A549 (cell line): ENCODE measurements around the genes SEPTIN6, NKAP, CT47A3, CT47A2, XPNPEP2 and ZDHHC9.

- PRO-cap: no peak
CAGE:
- cytosol, long polyA plus RNA: no peak
- long polyA plus RNA: no peak
- nucleus, long polyA plus RNA: no peak
Measured at GRCh38 chrX:119691727-119693007, 801 bp downstream of the SEPTIN6 start.

GRCh38 chrX:119693008-119693747, at the start of gene SEPTIN6:
TSS of gene SEPTIN6 (minus strand) at chrX:119693168.
- PRO-cap: no peak
CAGE:
- cytosol, long polyA plus RNA: no peak
- long polyA plus RNA: no peak
- nucleus, long polyA plus RNA: no peak

GRCh38 chrX:119750017-119750402, 8.4 kb upstream of the SOWAHD start:
- PRO-cap: unidirectional peak, minus-strand start at chrX:119750254
CAGE:
- cytosol, long polyA plus RNA: no peak
- long polyA plus RNA: no peak
- nucleus, long polyA plus RNA: no peak

- PRO-cap: no peak
CAGE:
- cytosol, long polyA plus RNA: no peak
- long polyA plus RNA: no peak
- nucleus, long polyA plus RNA: no peak
Measured at GRCh38 chrX:119780978-119781710, 10.3 kb downstream of the RPL39 start.

DNA sequence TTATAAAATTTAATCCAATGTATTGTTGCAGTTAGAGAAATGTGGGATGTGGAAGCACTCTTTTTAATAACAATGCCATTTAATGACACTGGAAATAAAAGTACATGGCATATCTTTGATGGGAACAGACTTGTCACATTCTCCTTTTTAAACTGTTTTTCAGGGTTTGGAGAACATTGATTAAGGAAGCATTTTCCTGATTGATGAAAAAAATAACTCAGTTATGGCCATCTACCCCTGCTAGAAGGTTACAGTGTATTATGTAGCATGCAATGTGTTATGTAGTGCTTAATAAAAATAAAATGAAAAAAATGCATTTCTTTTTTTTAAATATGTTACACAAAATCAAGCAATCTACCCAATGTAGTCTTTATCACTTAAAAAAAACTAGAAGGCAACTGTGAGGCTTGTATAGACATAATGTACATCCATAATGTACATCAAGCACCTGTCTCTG, 4.7 kb downstream of the NDUFA1 start:
- PRO-cap: no peak
CAGE:
- cytosol, long polyA plus RNA: no peak
- long polyA plus RNA: no peak
- nucleus, long polyA plus RNA: no peak

- PRO-cap: unidirectional peak, minus-strand start at chrX:119943716
CAGE:
- cytosol, long polyA plus RNA: no peak
- long polyA plus RNA: start-site peak on the minus strand at chrX:119943234-119943280, 54 and 65 reads in 2 replicates; start-site peak on the minus strand at chrX:119943611-119943751, 319 and 93 reads in 2 replicates
- nucleus, long polyA plus RNA: no peak
Measured at GRCh38 chrX:119943041-119943959, at the start of gene NKAP. TSS of gene NKAP (minus strand) at chrX:119943751.

GRCh38 chrX:120212670-120213507, 37.7 kb upstream of the ZBTB33 start:
- PRO-cap: no peak
CAGE:
- cytosol, long polyA plus RNA: no peak
- long polyA plus RNA: no peak
- nucleus, long polyA plus RNA: no peak

DNA sequence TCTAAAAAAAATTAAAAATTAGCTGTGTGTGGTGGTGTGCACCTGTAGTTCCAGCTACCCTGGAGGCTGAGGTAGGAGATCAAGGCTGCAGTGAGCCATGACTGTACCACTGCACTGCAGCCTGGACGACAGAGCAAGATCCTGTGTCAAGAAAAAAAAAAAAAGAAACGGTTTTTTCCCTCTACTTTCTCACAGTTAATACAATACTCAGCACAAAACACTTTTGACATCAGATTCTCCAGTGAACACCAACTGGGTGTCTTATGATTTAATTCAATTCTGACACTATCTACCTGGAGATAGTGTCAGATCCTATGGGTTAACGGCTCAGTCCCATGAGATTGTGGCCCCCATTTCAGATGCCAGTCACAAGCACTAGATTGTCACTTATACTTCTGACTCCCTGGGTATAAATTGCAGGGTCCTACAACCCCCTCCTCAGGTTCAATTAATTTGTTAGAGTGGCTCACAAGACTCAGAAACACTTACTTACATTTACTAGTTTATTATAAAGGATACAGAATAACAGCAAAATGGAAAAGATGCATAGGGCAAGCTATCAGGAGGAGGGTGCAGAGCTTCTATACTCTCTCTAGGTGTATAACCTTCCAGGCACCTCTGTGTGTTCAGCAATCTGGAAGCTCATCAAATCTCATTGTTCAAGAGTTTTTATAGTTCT, 24.9 kb upstream of the ZBTB33 start:
- PRO-cap: no peak
CAGE:
- cytosol, long polyA plus RNA: no peak
- long polyA plus RNA: no peak
- nucleus, long polyA plus RNA: no peak

DNA sequence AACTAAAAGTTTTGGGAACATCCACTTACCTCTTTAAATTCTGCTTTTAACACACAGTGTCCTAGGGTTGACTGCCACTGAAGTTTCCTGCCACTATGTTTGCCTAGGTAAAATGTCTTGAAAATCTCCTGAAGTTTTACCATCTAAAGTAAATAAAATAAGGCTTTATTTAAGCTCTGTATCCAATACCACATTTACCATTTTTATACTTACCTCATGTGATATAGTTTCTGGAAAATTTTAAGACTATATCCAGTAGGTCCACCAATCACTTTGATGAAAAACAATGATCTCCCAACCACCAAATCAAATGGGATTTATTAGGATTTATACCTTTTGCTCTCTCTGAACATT, 25.0 kb downstream of the CUL4B start:
- PRO-cap: no peak
CAGE:
- cytosol, long polyA plus RNA: no peak
- long polyA plus RNA: no peak
- nucleus, long polyA plus RNA: no peak

DNA sequence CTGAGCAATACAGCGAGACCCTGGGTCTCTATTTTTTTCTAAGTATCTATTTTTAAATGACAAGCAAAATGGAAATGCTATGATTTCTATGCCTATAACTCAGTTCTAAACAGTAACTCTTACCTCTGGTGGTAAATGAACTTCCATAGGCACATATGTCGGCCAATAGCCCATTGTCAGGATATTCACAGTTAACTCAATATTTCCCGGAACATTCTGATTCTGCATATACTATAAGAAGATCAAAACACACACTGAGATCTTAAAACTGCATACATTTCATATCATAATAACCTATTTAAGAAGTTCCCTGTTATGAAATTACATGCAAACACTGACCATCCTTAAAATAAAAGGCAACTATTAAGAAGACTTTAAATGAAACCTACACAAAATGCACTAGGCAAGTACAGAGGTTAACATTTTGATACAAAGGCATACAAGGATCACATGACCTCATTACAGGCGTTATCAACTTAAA, 23.9 kb downstream of the CUL4B start:
- PRO-cap: no peak
CAGE:
- cytosol, long polyA plus RNA: no peak
- long polyA plus RNA: no peak
- nucleus, long polyA plus RNA: no peak

- PRO-cap: no peak
CAGE:
- cytosol, long polyA plus RNA: no peak
- long polyA plus RNA: no peak
- nucleus, long polyA plus RNA: no peak
Measured at GRCh38 chrX:120544348-120544915, 16.3 kb downstream of the CUL4B start.

DNA sequence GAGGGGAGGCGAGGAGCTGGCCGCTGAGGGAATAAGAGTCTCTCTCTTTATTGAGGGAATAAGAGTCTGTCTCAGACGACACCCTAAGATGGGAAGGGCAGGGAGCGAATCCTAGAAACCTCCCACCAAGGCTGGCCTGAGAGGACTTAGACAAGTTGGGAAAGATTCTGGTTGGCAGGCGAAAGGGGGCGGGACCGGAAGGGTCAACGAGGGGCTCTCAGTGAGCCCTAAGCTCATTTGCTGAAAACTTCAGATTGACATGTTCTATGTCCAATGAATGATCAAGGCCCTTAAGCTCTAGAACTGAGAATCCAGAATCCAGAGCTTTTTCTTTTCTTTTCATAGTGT, at the start of gene CT47A3:
Gene CT47A3 (minus strand): TSS at position 176 of the 348 bp plus-strand sequence.
- PRO-cap: no peak
CAGE:
- cytosol, long polyA plus RNA: no peak
- long polyA plus RNA: no peak
- nucleus, long polyA plus RNA: no peak

GRCh38 chrX:120980848-120981095, at the start of gene CT47A2:
TSS of gene CT47A2 (minus strand) at chrX:120980928.
- PRO-cap: no peak
CAGE:
- cytosol, long polyA plus RNA: no peak
- long polyA plus RNA: no peak
- nucleus, long polyA plus RNA: no peak

DNA sequence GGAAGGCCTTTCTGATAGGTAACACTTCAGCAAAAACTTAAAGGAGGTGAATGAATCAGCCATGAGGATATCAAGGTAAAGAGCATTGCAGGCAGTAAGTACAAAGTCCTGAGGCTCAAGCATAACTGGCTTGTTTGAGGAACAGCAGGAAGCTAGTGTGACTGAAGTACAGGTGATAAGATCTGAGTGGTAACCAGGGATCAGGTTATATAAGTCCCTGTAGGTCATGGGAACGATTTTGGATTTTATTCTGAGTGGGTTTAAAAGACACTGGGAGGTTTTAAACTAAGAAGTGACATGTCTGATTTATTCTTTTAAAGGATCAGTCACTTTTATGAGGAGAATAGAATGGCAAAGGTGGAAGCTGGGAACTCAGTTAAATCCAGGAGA, 47.1 kb upstream of the THOC2 start:
- PRO-cap: no peak
CAGE:
- cytosol, long polyA plus RNA: no peak
- long polyA plus RNA: no peak
- nucleus, long polyA plus RNA: no peak

GRCh38 chrX:123822931-123823457, 36.9 kb upstream of the XIAP start:
- PRO-cap: no peak
CAGE:
- cytosol, long polyA plus RNA: no peak
- long polyA plus RNA: no peak
- nucleus, long polyA plus RNA: no peak

DNA sequence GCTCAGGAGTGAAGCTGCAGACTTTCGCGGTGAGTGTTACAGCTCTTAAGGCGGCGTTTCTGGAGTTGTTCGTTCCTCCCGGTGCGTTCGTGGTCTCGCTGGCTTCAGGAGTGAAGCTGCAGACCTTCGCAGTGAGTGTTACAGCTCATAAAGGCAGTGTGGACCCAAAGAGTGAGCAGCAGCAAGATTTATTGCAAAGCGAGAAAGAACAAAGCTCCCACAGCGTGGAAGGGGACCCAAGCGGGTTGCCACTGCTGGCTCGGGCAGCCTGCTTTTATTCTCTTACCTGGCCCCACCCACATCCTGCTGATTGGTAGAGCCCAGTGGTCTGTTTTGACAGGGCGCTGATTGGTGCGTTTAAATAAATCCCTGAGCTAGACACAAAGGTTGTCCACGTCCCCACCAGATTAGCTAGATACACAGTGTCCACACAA, 164.9 kb upstream of the TEX13C start:
- PRO-cap: no peak
CAGE:
- cytosol, long polyA plus RNA: no peak
- long polyA plus RNA: no peak
- nucleus, long polyA plus RNA: no peak

DNA sequence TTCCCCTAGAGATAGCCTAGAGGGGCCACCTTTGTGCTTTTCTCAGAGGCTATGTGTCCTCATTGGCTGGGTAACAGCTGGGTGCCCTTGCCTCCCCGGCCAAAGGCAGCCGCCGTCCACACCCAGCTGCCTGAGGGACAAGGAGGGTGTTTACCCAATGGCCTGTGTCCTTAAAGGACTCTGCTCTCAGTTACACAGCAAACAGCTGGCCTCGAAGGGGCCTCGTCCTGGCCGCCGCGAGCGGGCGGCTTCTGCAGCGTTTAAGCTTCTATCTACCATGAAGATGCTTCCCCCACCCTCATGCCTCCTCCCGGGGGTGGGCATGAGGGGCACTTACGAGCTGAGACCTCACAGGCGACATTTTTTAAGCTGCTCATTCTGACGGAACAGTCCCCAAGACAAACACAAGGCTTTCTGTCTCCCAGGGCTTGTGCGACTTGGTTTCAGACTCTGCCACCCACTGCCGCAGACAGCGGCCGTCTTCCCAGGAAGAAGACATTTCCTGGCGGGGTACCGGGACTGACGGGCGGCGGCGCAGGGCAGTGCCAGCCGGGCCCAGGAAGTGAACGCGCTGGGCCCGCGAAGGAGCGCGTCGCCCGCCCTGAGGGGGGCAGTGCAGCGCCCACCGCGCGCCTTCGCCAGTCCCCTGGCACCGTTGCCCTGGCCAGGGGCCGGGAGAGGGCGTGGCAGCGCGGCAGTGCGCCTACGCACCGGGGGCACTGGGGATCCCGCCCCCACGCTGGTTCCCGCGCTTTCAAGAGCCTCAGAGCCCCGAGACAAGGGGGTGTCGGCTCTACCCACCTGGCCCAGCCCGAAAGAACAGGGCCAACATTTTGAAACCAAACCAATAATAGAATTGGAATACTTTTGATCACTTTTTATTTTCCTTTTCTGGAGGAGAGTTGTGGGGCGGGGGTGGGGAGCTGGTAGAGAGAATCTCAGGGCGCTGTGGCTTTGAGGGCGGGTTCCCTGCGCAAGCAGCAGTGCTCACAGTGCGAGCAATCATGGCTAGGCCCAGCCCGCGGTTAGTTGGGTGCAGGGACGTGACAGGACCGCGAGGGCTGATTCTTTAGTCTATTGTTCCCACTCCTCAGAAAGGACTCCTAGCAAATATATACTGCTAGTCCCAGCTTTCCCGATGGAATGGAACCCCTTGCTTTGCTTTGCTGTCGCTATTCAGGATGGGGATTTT, 23.4 kb upstream of the APLN start:
- PRO-cap: no peak
CAGE:
- cytosol, long polyA plus RNA: no peak
- long polyA plus RNA: no peak
- nucleus, long polyA plus RNA: no peak

DNA sequence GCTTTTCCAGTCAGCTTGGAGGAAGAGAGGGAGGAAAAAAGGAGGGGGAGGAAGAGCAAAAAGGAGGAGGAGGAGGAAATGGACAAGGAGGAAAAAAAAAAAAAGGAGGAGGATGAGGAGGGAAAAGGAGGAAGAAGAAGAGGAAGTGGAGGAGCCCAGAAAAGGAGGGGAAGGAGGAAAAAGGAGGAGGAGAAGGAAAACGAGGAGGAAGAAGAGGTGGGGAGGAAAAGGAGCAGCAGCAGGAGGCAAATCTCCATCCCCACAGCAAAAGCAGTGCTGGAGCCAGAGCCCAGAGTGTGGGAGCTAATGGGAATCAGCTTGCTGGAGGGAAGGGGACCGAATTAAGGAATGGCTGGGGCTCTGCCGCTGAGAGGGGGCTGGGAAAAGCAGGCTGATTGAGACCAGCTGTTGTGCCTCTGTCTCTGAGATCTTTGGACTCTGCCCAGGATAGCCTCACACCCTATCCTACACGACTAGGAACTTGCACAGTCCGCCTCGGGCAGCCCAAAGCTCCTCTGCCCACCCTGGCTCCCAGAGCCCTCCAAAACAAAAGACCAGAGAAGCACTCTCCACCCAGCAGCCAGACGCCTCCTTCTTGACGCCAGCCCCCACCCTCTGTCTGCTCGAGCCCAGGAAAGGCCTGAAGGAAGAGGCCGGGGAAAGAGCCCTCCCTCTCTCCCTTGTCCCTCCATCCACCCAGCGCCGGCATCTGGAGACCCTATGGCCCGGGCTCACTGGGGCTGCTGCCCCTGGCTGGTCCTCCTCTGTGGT, at the start of gene XPNPEP2:
Gene XPNPEP2 (plus strand): TSS at position 486 of the 771 bp plus-strand sequence.
- PRO-cap: no peak
CAGE:
- cytosol, long polyA plus RNA: no peak
- long polyA plus RNA: no peak
- nucleus, long polyA plus RNA: no peak

GRCh38 chrX:129758104-129758703, 19.4 kb downstream of the XPNPEP2 start:
- PRO-cap: no peak
CAGE:
- cytosol, long polyA plus RNA: no peak
- long polyA plus RNA: no peak
- nucleus, long polyA plus RNA: no peak

DNA sequence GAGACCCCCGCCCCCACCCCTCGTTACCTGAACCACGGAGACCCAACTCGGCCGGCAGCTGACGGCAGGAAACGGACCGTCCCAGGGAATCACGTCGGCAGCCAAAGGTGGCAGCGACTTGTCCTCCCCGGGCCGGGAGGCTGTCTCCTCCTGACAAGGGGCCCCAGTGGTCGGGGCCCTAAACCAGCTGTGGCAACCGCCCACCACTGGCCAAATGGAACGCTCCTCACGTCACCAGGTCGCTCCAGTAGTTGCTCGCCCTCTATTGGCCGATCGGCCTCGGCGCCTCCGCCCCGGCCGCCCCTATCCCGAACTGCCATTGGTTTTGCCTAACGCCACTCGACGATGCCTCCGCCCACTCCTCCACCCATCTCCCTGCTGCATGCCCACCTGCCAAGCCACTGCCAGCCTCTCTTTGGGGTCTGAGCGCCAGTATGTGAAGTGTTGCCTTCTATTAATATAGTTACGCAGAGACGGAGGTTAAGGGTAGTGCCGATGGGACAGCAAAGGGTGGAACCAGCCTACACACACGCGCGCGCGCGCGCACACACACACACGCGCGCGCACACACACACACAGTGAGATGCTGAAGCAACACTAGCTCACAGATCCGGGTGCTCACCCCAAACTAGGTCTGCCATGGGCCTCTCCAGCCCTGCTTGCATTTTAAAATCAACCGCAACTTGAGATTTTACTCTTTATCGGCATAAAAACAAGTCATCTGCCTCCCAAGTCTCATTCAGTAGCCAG, at the start of gene ZDHHC9:
Gene ZDHHC9 (minus strand): TSS at position 218 of the 750 bp plus-strand sequence.
- PRO-cap: unidirectional peak, minus-strand start at position 155 of the sequence
CAGE:
- cytosol, long polyA plus RNA: no peak
- long polyA plus RNA: no peak
- nucleus, long polyA plus RNA: no peak